ENCODE results near the genes HIKESHI, FZD4 and RAB38.

DNA sequence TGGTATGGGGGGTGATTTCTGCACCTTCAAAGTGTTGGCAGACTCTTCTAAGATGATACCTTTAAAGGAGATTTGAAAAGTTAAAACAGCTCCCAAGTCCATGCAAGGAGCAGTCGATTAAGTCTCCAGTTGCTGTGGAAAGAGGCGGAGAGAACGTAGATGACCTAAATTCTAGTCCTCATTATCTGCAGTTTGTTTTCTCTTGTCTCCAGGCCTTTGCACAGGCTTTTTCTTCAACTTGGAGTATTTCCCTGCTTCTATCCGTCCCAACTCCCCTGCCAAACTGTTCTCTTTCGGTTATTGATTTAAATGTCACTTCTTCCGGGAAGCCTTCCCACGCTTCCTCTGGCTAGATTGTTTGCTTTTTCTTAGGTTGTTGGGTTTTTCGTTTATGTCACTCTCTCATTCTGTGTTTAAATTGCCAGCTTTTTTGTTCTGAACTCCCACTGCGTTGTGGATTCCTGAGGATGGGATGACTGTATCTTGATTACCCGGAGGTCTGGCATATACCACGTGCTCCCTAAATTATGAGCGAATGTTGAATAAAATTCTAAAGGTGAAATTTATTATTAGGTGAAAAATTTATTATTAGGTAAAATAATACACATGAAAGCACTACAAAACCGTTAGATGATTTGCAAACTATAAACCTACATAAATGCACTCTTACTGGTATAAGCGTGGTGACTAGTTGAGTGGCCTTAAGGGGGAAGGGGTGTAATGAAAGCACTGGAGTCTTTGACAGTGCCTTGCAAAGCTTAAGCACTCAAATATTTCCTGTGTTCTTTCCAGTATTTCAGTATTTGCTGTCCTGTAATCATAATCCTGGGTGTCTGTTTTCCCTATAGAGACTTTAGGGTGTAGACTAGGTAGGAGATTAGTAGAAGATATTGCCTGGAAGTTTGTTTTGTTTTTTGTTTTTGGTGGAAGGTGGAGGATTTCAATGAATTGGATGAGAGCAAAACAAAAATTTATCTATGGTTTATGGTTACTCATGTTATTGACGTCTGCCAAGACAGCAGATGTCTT is 628 bp downstream of the TMEM126B start:
- PRO-cap: bidirectional peak, plus-strand start at position 128 of the sequence, minus-strand start at position 97 of the sequence; bidirectional peak, plus-strand start at position 486 of the sequence, minus-strand start at position 285 of the sequence; bidirectional peak, plus-strand start at position 683 of the sequence, minus-strand start at position 544 of the sequence

DNA sequence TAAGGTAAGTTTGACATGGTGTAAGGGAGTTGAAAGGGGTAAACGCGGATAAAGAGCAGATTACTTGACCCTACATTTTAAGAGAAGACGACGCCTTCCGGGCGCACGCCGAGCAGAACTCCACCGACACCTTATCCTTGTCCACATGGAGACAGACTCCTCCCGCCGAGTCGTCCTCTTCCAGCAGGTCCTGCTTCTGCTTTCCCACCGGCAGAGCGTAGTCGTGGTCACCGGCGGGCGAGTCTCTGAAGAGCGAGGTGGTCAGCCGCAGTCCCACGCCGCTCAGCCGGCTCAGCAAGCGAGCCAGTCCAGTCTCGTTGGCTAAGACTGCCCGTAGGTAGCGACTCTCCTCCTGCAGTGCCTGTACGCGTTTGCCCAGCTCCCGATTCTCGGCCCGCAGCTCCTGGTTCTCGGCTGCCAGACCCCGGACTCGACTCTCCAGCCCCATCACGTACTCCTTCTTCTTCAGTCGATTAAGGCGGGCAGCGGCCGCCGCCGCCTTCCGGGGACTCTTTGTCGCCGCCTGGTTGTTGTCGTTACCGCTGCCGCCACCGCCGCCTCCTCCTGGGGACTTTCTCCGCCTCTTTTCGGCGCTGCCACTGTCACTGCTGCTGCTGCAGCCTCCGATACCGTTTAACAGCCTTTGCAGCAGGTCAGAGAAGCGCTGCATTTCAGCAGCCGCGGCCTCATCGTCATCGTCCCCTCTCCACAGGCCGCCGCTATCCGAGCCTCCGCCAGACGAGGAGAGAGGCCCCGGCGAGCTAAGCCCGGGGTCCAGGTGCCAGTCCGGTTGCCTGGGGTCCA is 986 bp downstream of the CREBZF start:
- PRO-cap: bidirectional peak, plus-strand start at position 213 of the sequence, minus-strand start at position 133 of the sequence; bidirectional peak, plus-strand start at position 461 of the sequence, minus-strand start at position 432 of the sequence; bidirectional peak, plus-strand start at position 737 of the sequence, minus-strand start at position 645 of the sequence

DNA sequence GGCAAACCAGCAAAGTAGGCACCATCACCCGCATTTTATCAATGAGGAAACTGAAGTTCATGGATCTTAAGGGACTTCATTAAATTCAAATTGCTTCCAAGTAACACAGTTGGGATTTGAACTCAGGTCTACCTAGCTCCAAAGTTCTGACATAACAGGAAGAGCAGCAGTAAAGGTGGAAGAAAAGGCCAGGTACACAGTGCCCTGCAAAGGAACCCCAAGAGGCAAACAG is 36.7 kb downstream of the SYTL2 start:
- PRO-cap: no peak

DNA sequence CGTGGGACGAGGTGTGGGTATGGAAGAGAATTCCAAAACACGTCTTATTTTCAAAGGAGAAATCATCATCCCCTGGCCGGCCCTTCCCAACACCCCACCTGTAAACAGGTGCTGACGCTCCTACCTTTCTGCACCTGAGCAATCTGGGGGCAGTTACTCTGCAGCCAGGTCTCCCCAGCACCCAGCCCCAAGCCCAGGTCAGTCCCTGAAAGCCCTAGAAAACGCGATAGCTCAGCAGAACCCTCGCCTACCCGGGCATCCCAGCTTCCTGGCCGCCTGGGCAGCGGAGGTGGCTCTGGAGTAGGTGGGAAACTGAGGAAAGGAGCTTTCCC is 521 bp downstream of the SYTL2 start:
- PRO-cap: no peak

- PRO-cap: no peak
Observed at GRCh38 chr11:85963976-85965161, 104.5 kb downstream of the PICALM start.

DNA sequence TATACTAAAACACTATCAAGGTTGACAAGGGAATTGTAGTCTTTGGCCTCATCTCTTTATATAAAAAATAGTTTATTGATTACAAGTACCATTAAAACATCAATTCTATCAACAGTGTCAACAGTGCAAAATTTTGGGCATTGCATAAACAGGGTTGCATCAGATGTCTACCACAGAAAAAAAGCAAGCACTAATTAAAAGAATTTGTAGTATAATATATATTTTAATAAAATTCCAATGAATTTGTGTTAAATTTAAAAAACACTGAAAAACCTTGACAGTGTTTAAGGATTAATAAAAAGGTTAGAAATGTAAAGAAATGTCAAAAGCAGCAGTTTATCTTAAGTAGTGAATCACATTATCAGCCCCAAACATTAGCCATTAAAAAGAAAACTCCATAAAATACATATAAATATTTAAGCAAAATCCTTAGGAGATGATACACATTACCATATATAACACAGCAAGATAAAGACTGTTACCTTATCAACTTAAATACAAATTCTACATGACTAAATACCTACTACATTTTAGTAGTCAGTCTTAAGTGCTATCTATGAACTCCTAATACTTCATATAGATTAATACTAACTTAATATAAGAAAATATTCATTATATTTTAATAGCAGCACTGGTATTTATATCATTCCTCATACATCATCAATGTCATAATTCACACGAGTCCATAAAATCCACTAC is 90.5 kb downstream of the PICALM start:
- PRO-cap: no peak

DNA sequence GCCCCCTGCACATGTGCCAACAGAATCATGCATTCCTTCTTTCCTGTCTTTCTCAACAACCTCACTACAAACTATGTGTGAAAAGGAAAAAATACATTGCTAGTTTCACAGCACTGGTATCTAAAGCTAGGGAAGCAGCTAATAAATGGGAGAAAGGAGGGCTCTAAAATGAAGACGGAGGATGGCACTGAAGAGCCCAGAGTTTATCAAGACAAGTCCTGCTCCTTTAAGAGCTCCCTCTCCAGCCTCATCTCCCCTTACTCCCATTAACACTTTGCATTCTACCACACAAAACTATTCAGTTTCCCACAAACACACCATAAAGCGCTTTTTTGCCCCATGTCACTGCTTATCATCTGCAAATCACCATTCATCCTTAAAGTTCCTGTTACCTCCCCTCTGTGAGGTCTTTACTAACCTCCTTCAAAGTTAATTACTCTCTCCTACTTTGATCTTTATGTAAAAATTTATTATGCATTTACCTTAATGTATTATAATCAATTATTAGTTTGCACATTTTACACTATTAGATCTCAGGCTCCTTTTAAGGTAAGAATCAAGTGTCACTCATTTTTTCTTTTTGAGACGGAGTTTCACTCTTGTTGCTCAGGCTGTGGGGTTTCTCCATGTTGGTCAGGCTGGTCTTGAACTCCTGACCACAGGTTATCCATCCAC is 14.5 kb downstream of the PICALM start:
- PRO-cap: no peak

- PRO-cap: no peak
Observed at GRCh38 chr11:86060196-86060699, 8.6 kb downstream of the PICALM start.

DNA sequence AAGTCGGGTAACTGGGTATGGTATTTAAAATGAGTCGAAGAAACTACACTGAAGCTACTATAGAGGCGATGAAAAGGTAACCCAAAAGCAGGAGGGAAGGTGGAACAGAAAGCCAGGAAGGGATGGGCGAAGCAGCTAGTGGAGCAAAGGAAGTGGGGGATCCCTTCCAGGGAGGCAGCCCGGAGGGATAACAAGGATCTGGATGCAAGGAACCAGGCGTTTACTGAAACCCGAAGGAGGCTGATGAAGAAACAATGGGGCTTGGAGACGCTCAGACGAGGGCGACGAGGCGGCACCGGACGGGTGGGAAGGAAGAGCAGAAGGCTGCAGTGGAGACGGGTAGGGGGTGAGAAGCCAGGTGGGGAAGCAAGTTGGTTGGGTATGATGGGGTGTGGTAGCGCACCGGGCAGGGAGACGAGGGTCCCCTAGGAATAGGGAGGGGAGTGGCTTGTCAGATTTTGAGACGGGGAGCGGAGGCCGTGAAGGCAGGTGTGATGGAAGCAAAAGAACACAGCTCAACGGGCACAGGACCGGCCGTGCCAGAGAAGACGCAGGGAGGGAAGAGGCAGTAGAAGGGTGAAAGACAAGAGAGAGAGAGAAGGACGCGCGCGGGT is 784 bp downstream of the PICALM start:
- PRO-cap: bidirectional peak, plus-strand start at position 277 of the sequence, minus-strand start at position 326 of the sequence

DNA sequence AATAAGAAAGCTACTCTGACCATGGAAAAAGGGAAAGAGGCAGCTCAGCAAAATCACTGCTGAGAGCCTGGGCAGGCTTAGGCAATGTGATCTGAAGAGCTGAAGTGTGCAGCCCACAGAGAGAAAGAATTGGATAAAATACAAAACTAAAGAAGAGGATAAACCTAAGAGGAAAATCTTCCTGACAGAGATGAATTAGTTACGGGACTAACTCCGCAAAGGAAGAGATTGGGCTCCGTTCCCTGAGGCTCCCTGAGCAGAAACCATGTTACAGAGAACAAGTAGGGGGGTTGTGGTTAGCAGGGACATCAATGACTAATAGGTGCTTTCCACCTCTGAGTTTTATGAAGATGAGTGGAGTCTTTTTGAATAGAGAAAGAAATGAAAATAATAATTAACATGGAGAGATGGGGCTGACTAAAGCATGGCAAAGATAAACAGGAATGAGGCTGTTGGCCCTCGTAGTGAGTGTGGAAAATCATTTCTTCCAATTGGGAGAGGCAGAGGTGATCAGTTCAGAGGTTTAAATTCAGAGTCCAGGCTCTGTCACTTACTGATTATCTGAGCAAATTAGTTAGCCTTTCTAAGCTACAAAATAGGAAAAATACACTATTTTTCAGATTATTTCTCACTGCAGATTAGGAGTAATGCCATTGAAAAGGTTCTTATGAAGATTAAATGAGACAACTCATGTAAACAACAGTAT is 47.5 kb upstream of the PICALM start:
- PRO-cap: no peak

DNA sequence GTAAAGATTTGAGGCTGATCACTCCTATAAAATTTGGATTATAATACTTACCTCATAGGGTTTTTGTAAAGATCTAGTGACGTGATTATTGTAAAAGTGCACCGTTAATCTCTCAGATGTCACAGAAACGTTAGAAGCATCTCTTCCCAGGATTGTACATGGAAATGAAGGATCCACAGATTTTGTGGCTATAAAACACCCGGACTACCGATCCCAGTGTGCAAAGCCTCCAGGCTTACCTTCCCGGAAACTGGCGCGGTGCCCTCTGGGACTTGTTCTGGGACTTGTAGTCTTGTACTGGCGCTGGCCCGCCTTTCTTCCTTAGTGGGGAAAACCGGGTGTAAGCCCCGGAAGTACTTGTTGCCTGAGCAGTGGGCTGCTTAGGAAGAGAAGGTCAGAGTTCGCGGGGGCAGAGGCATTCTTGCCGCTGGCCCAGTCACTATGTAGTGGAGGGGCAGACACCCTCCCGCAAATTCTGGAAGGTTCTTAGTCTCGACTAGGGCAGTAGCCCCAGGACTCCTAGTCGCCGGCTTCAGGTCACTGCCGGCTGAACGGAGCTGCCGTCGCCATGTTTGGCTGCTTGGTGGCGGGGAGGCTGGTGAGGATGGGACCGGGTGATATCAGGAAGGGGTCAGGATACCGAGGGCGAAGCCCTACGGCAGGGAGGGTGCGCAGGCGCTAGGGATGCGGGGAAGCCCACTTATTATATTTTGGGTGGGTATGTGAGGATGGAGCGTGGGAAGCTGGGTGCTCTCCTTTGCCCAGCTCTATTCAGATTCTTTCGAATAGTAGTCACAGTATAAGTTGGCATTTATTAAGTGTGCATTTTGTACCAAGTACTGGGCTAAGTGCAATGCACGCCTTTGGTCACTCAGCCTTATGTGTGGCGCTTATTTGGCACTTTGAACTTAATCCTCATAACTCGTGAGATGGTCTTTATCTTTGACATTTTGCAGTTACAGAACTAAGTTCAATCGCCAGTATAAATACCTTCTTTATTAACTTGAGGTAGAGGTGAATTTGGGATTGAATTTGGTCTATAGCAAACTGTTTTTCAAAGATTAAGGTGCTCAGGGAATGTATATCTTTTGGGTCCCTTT is at the start of gene HIKESHI:
TSS of gene HIKESHI (plus strand) at position 360 of the 1,100 bp plus-strand sequence.
- PRO-cap: bidirectional peak, plus-strand start at position 360 of the sequence, minus-strand start at position 206 of the sequence; bidirectional peak, plus-strand start at position 540 of the sequence, minus-strand start at position 574 of the sequence

DNA sequence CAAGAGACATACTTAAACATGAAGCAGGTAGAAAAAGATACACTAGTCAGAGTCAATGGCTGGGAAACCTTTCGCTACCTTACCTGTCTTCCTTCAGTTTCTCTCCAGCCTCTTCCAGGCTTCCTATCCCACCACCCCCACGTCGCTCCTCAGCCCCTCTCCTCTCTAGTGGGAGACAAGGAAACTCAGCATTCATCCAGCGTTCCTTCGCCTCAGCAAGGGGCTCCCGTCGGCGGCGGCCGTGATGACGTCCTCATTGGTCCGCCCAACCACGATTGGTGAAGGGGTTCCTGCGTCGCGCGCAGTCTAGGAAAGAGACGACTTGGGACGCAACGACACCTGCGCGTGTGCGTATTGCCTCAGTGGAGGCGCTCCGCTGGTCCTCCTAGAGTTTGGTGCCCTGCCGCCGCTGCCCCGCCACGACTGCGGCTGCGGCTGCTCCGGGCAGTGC is 56.5 kb downstream of the CCDC81 start:
- PRO-cap: no peak

GRCh38 chr11:86553309-86553707 is 178.6 kb downstream of the CCDC81 start:
- PRO-cap: no peak

DNA sequence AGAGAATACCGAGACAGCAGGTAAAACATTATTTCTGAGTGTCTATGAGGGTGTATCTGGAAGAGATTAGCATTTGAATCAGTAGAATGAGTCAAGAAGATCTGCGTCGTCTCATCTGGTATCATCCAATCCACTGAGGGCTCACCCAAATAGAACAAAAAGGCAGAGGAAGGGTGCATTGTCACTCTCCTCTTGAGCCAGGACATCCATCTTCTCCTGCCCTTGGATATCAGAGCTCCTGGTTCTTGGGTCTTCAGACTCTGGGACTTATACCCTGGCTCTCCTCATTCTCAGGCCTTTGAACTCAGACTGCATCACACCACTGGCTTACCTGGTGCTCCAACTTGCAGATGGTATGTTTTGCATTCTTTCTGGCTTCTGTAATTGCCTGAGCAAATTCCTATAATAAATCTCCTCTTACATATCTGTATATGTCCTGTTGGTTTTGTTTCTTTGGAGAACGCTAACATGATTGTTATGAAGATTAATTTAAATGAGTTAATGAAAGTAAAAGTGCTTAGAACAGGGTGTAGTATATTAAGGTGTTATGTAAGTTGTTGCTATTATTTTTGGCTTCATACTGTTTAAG is 177.2 kb upstream of the PRSS23 start:
- PRO-cap: no peak

DNA sequence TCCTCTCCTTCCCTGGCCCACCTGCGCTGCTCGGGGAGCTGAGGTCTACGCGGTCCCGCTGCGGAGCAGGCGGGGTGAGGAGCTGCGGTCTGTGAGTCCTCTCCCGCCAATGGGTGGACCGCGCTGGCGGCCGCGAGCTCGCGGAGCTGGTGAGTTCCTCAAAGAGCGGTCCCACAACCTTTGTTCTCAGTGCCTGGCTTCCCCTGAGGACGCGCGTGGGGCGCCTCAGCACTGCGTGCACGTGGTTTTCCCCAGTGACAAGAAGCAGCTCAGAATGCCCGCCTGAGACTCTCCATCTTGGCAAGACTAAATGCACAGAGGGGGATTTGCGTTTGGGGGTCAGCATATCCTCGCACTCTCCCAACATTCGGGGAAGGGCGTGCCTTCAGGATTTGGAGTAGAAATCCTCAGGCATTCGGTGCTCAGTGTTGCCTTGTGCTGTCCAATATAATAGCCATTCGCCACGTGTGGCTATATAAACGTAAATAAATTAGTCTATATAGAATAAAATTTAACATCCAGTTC is 128.0 kb upstream of the PRSS23 start:
- PRO-cap: bidirectional peak, plus-strand start at position 55 of the sequence, minus-strand start at position 76 of the sequence; unidirectional peak, minus-strand start at position 314 of the sequence

DNA sequence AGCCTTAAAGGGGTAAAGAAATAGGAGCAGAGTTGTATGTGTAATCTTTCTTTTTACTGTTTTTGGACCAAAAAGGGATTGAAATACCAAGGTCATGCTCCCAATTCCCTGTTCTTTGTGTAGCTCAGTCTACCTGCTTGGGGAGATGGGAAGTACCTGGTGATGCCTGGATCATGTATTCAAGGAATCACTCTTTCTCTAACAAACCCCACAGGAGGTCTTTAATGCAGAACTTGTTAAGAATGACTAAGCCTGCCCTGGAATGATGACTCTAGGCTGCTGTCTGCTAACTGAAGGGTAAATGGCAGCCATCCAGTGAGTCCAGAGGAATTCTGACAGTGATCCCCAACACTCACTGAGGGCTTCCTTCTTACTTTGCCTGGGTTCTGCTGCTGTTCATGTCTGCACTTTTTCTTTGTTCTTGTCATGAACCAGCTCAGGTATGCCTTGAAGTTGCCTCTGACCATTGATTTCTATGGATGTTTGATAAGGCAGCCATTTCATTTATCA is 11.3 kb downstream of the PRSS23 start:
- PRO-cap: no peak

- PRO-cap: bidirectional peak, plus-strand start at chr11:86954929, minus-strand start at chr11:86954899; bidirectional peak, plus-strand start at chr11:86955262, minus-strand start at chr11:86955251; bidirectional peak, plus-strand start at chr11:86955638, minus-strand start at chr11:86955395
Observed at GRCh38 chr11:86954385-86955463, at the start of gene FZD4. TSS of gene FZD4 (minus strand) at chr11:86955395.

DNA sequence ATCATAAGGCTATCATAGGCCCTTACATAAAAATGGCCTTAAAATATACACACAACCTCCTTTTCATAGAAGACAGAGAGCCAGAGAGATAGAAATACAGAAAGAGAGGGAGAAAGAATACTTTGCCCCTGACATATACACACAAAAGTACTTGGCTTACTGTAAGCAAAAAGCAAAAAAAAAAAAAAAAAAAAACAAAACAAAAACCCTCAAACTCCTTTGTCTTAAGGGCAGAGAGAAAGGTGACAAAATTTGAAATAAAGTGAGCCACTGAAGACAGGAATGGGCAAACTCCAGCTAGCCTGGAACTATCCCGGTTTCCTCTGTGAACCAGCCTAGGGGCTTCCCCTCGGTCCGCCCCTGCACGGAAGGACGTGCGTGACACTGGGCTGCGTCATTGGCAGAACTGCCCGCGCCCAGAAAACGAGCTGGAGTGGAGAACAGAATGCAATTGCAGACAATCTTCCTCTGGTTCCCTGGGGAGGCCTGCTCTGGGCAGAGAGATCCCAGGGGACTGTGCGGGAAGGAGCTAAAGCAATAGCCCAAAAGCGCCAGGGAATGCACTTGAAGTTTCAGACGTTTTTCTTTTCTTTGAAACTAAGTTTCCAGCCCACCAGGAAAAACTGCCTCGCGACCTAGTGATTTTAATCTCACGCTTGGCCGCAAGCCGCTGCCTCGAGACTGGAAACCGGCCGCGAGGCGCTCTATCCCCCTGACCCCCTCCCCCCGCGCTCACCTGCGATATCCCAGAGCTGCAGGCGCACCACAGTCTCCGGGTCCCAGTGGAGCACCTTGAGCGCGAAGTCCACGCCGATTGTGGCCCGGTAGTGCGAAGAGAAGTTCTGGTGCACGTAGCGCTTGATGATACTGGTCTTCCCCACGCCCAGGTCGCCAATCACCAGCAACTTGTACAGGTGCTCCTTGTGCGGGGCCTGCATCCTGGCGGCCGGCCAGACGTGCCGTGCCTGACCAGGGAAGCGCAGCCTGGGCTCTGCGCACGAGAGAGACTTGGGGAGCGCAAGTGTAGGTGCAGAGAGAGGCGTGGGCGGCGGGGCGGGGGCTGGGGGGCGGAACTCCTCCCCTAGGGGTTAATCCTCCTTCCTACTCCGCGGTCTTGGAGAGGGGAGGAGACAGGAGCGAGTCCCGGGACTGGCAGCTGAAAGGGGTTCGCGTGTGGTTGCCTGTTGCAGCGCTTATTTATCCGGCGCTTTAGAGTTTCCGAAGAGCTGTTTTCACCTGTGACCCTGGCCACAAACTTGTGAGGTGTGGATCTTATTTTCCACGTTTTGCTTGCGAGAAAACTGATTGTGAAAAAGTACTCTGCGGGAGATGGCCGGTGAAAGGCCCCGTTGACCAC is at the start of gene RAB38:
TSS of gene RAB38 (minus strand) at position 997 of the 1,357 bp plus-strand sequence.
- PRO-cap: unidirectional peak, plus-strand start at position 498 of the sequence; bidirectional peak, plus-strand start at position 749 of the sequence, minus-strand start at position 680 of the sequence; bidirectional peak, plus-strand start at position 1,118 of the sequence, minus-strand start at position 997 of the sequence

DNA sequence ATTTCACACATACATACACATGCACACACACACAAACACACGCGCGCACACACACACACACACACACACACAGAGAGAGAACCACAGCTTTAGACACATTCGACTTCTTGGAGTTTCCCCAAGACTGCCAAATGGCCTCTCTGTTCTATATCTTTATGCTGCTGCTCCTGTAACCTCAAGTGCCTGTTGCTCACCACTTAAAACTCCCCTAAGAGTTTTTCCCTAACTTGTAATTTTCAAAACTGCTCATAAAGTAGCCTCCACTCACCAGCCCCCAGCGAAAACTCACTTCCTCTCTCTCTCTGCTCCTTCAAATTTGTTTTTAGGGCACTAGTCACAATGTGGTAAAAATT is 35.8 kb downstream of the CTSC start:
- PRO-cap: no peak

GRCh38 chr11:90167684-90168164 is 33.3 kb downstream of the NAALAD2 start:
- PRO-cap: no peak

Measured in H9 (cell line).